Spleen (tissue), 7 donors: ENCODE measurements around a stretch of chr16.

DNA sequence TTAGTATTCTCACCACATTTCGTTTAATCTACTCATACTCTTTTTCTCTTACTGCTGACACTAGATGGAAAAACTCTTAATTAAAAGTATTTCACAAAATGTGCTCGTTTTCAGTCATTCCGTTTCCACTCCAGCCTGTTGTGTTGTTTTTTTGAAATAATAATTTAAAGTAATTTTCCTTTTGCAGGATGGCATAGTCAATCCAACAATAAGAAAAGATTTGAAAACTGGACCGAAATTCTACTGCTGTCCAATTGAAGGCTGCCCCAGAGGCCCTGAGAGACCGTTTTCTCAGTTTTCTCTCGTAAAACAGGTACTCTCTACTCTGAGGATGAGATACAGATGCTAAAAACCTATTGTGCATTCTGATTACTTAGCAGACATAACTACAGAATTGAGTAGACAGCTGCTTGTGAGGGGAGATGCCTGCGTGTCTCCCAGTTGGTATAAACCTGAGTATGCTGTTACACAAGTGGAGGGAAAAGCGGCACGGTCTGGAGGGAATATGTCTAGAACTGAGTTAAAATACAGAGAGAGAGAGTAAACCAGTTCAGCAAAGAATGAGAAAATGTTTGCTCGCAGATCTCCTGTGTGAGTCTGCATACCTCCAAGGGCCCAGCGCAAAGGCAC, 5.6 kb downstream of the ATMIN start:
- PRO-cap, 4 experiments: no peak in any of the 4 experiments
- RAMPAGE, long total RNA, 4 experiments: no peak in any of the 4 experiments

DNA sequence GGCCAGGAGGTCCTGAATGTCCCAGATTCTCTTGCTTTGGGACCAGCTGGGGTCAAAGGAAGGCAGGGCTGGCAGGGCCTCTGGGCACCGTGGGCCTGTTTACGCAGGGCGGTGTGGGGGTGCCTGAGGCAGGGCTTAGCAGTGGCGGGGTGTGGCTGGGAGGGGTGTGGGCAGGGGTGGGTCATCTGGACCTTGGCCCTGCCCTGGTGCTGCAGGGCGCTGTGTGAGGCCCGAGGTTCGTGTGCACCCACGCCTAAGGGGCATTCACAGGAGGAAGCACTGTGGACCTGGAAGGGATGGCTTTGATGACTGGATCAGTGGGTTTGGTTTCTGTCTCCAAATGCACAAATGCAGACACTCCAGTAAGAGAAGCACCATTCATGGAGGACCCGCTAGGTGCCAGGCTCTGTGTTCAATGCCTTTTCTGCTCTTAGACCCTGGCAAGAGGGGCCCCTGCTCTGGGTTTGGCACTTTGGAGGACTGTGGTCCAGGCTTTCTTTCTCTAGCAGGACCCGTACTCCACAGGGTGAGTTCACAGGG, 37.4 kb downstream of the BCO1 start:
- PRO-cap, 4 experiments: no peak in any of the 4 experiments
- RAMPAGE, long total RNA, 4 experiments: no peak in any of the 4 experiments

GRCh38 chr16:81407161-81407653, 37.4 kb upstream of the CMIP start:
- PRO-cap, 4 experiments: no peak in any of the 4 experiments
- RAMPAGE, long total RNA, 4 experiments: no peak in any of the 4 experiments

DNA sequence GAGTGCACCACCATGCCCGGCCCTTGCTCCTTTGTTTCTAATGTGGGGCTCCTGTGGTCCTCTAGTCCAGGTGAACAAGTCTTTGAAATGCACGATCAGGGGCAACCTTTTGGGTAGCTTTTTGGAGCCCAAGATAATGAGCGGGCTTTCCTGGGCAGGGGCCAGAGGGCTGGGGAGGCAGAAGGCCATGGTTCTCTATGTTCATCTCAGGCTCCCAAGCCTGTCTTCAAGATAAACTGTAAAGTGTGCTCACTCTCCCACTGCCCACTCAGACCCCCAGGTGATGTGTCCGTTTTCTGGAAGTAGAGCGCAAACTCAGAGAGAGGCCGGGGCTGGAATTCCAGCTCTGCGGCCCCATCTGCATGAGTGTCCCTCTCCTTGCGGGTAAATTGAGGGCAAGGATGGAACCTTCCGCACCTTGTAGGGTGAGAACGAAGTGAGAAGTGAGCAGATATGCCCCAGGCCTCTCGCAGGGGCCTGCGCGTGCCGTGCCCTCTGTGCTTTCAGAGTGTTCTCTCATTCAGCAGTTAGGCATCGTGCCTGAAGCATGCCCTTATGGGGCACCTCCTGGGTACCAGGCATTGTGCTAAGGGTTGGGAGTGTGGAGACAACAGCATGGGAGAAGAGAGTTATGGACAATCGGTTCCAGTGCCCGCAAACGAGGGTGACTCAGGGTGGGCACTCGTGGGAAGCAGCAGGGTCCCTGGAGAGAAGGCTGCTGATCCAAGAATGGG, 23.6 kb downstream of the CMIP start:
- PRO-cap, 4 experiments: no peak in any of the 4 experiments
- RAMPAGE, long total RNA, 4 experiments: no peak in any of the 4 experiments

- PRO-cap, 4 experiments: peak in 1 of 4 experiments; most common plus-strand start chr16:81470161 (in 1); most common minus-strand start chr16:81470011 (in 1)
- RAMPAGE, long total RNA, 4 experiments: no peak in any of the 4 experiments
These were observed 25.2 kb downstream of the CMIP start for GRCh38 chr16:81469302-81470624.

DNA sequence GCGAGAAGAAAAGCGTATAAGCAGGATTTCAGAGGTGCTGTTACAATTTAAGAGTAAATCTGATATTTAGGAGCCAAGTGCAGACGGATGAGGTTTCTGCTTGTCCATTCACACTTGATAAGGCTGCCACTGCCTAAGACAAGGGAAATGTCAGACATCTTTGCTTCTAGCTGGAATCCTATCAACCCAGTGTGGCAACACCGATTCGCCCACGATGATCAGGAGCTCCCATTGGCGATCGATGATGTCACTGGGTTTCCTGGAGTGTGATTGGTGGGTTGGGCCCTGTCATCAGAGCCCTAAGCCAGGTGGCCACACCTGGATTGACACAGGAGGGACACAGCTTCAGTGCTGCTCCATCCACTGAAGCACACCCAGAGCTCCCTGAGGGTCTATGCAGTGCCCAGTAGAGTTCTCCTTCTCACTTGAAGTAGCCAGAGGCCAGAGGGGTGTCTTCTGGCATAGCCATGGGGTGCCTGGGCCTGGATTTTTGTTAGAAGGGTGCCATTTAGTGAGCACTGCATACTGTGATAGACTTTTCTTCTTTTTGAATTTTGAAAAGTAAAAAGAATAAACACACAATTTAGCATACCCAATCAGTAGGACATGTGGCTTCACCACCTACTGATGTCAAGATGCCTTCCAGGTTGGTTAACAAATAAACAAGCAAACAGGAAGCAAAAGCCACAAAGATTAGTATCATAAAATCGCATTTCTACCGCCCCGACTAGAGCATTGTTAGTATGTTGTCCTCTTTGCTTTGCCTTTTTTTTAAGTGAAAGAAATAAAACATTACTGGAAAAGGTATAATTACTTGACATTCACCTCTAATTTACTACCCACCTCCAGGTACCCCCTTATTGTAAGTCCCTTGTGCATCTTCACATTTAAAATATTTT, 77.6 kb downstream of the CMIP start:
- PRO-cap, 4 experiments: no peak in any of the 4 experiments
- RAMPAGE, long total RNA, 4 experiments: no peak in any of the 4 experiments

DNA sequence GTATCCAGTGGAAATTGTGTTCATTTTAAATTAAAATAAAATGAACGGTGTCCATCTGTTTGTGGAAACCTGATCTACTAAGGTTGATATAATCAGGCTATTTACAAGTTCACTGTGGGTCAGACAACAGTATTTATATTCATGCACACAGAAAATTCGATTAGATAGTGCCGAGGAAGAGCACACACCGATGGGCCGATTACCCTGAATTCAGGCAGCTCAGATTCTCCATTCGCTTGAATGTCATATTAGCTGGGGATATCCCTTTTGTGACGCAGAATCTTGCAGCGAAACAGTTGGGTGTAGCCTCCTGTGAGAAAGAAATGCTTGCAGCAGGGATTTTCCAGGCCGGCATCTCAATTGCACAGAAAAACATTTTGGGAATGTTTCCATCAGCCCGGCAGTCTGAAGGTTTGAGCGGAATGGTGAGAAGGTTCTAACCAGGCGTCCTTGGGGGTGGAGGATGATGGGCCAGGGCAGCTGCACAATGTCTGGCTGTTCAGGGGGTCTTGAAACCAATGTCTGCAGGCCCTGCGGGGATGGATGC, 94.3 kb downstream of the CMIP start:
- PRO-cap, 4 experiments: no peak in any of the 4 experiments
- RAMPAGE, long total RNA, 4 experiments: no peak in any of the 4 experiments

DNA sequence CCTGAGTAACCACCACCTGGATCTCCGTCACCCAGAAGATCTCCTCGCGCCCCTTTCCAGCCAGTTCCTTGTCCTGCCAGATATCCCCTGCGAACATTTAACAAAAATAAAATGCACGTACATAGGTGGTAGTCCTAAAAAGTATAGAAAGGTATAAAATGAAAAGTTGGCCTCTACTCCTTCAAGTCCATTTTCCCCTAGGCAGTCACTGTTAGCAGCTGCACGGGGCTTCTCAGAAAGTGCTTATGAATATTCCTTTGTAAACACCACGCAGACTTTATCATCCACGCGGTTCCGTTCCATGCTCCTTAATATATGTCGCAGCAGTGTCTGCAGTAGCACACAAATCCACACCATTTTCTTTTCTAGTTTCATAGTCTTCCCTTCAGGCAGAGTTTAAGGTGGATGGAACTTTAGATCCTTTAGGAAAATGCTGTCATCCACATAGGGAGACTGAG, 146.9 kb upstream of the PLCG2 start:
- PRO-cap, 4 experiments: no peak in any of the 4 experiments
- RAMPAGE, long total RNA, 4 experiments: start-site peak on the minus strand in 2 of 4 experiments, centred at positions 219 to 231 of the sequence, 5 to 9 reads per replicate

DNA sequence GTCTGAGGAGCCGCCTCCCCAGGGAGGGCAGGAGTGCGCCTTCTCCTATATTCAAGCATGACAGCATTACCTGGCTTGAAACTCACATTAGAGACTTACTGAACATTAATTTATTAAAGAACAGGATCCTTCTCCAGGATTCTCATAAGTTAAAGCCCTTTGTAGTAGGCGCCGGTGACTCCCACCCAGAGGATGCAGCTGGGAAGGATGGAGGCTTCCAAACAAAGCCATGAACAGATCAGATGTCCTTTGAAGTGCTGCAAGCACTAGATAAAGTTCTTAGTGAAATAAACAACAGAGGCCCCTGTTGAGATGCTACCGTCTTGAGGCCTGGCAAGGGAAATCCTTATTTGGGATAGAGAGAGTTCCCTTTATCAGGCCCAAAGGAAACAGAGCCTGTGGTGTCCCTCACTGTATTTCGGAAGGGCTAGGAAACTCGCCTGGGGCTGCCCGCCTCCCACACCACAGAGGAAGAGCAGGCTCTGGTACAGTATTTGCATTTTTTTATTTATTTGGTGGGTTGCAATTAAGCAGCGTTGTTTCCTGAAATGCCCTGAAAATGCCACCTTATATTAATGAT, 144.4 kb upstream of the PLCG2 start:
- PRO-cap, 4 experiments: no peak in any of the 4 experiments
- RAMPAGE, long total RNA, 4 experiments: start-site peak on the plus strand in 2 of 4 experiments, centred at positions 428 to 434 of the sequence, 76 to 197 reads per replicate

- PRO-cap, 4 experiments: no peak in any of the 4 experiments
- RAMPAGE, long total RNA, 4 experiments: start-site peak on the plus strand in 1 of 4 experiments, at chr16:81664118-81664347 at its widest, 8 to 21 reads per replicate
These were observed 115.0 kb upstream of the PLCG2 start for GRCh38 chr16:81663994-81664619.

- PRO-cap, 4 experiments: no peak in any of the 4 experiments
- RAMPAGE, long total RNA, 4 experiments: no peak in any of the 4 experiments
These were observed 68.0 kb upstream of the PLCG2 start for GRCh38 chr16:81710941-81711611.

DNA sequence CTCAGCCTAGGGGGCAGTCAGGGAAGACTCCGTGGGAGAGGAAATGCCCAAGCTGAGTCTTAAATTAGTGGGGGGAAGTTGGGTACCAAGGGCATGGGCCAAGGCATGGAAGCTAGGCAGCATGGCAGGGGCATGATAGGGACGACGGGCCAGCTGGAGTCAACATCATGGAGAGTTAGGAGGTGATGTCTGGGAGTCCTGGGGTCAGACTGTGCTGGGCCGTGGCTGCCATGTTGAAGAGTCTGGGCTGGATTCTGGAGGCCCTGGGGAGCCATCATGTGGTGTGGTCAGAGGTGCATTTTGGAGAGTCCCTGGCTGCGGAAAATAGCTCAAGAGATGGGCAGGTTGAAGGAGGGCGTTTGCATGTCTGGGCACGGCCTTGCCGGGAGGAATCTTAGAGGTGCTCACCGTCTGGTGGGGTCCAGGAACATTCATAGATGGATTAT, 85.2 kb downstream of the SDR42E1 start:
- PRO-cap, 4 experiments: peak in 2 of 4 experiments; most common plus-strand start position 239 of the sequence (in 1)
- RAMPAGE, long total RNA, 4 experiments: no peak in any of the 4 experiments

DNA sequence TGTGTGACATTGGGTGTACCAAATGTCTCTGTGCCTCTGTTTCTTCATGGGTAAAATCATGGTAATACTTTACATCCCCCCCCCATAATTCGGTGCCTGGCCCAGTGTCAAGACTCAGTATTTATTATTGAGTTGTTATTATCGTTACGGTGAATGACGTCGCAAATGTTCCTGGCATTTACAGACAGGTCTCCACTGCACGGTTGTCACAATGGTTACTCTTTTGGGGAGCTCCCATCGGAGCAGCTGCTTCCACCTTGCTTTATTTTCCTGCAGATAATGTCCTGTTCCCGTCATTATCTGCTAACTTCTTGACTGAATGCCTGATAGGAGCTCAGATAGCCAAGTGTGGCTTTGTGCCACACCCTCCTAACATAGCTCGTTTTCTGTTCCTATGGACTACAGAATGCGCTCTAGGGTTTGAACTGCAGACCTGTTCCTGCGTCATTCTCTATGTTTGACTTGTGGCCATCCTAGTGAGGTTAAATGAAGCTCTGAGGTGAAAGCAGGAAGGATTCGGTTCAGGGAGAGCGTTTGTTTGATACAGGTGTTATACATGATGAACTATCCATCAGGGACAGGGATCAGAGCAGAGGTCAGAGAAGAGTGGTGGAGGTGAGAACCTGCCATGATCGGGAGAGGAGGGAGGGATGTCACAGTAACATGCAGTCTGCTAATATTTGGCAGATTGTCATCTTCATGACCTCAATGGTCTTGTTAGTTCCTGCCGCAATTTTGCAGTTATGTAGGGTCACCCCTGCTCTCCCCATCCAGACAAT, 33.1 kb downstream of the MPHOSPH6 start:
- PRO-cap, 4 experiments: no peak in any of the 4 experiments
- RAMPAGE, long total RNA, 4 experiments: no peak in any of the 4 experiments

DNA sequence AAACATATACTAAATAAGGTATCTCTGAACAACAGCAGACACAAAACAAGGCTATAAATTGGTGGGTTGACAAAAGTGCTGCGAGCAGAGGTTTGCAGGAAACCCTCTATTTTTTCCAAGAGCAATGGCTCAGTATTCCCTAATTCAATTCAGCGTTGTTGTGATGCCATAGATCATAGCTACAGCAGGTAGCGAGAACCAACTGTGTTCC, 145.7 kb upstream of the CDH13 start:
- PRO-cap, 4 experiments: no peak in any of the 4 experiments
- RAMPAGE, long total RNA, 4 experiments: no peak in any of the 4 experiments

- PRO-cap, 4 experiments: no peak in any of the 4 experiments
- RAMPAGE, long total RNA, 4 experiments: no peak in any of the 4 experiments
These were observed 2.1 kb downstream of the CDH13 start for GRCh38 chr16:82628712-82629349.

GRCh38 chr16:82750119-82750477, 123.3 kb downstream of the CDH13 start:
- PRO-cap, 4 experiments: no peak in any of the 4 experiments
- RAMPAGE, long total RNA, 4 experiments: no peak in any of the 4 experiments

DNA sequence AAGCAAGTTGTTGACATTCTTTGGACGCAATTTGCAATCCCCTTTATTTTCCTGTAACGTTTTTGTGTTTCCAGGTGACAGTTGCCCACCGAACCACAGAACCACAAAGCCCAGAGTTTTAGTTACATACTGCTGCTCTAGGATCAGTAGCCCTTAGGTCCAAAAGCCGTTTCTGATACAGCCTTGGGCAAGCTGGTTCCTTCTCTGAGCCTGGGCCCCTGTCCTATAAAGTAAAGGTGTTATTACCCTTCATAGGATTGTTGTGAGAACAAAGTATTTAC, 461.5 kb downstream of the CDH13 start:
- PRO-cap, 4 experiments: peak in 4 of 4 experiments; most common minus-strand start position 105 of the sequence (in 4)
- RAMPAGE, long total RNA, 4 experiments: no peak in any of the 4 experiments

- PRO-cap, 4 experiments: no peak in any of the 4 experiments
- RAMPAGE, long total RNA, 4 experiments: no peak in any of the 4 experiments
These were observed 4.9 kb upstream of the HSBP1 start for GRCh38 chr16:83802783-83803277.

GRCh38 chr16:84180206-84181143, 6.4 kb downstream of the TAF1C start:
- PRO-cap, 4 experiments: peak in 2 of 4 experiments; most common minus-strand start chr16:84180648 (in 1)
- RAMPAGE, long total RNA, 4 experiments: no peak in any of the 4 experiments

DNA sequence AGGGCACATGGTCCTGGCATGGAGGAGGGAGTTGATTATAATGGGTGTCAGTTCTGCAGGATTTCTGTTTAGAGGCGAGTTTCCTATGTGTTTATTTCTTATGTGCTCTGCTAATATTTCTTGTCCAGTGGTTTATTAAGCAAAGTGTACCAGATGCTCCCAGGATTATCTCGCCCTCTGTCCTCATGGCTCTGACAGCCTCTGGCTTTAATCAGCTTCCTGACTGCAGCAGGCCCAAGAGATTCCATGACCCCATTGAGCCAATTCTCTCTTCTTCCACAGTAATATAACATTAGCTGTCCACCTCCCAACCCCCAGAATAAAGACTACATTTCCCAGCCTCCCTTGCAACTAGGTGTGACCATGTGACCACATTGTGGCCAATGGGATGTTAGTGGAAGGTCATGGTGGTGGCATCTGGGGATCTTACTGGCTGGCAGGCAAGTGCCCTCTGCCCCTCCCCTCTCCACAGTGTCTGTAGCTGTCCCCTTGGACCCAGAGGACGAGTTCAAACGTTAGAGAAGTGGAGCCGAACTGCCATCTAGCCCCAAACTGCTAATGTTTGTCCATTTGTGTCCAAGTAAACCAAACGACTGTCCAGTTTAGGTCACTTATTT, 26.5 kb upstream of the KCNG4 start:
- PRO-cap, 4 experiments: no peak in any of the 4 experiments
- RAMPAGE, long total RNA, 4 experiments: no peak in any of the 4 experiments